ENCODE measurements around the genes PRLR and SPEF2.

- RRBS, result no CpG with 5 or more reads among the region's 7 CpGs
These were observed 53.7 kb downstream of the RAI14 start for GRCh38 chr5:34709727-34710418.

GRCh38 chr5:35194979-35196070 is 35.0 kb downstream of the PRLR start:
- RRBS, result no CpG with 5 or more reads among the region's 16 CpGs

DNA sequence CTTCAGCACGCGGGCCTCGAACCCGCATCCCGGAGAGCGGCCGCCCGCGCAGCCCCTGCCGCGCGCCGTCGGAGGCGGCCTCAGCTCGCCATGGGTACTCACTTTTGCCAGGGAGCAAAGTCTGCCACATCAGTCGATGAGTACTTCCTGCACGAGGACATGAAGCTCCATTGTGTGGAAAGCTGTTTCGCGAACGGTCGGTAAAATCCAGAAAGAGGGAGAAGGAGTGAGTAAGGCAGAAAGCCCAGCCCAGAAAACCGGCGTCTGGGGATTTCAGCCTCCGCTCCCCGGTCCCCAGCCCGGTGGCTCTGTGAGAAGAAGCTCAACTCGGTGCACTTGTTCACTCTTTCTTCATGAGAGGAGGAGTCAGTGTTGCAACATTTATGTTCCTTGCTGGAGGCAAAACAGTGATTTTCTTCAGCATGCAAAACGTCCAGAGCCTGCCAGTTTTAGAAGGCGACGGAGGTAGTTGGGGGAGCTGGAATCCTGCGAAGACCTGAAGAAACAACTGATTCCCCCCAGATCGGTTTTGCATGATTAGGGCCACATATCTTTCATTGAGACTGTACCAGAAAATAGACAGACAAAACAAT is at the start of gene PRLR:
PRLR (minus strand) TSS at position 322 of the 593 bp plus-strand sequence.
- RRBS, result 79% methylated on average over 5 of the region's 33 CpGs

DNA sequence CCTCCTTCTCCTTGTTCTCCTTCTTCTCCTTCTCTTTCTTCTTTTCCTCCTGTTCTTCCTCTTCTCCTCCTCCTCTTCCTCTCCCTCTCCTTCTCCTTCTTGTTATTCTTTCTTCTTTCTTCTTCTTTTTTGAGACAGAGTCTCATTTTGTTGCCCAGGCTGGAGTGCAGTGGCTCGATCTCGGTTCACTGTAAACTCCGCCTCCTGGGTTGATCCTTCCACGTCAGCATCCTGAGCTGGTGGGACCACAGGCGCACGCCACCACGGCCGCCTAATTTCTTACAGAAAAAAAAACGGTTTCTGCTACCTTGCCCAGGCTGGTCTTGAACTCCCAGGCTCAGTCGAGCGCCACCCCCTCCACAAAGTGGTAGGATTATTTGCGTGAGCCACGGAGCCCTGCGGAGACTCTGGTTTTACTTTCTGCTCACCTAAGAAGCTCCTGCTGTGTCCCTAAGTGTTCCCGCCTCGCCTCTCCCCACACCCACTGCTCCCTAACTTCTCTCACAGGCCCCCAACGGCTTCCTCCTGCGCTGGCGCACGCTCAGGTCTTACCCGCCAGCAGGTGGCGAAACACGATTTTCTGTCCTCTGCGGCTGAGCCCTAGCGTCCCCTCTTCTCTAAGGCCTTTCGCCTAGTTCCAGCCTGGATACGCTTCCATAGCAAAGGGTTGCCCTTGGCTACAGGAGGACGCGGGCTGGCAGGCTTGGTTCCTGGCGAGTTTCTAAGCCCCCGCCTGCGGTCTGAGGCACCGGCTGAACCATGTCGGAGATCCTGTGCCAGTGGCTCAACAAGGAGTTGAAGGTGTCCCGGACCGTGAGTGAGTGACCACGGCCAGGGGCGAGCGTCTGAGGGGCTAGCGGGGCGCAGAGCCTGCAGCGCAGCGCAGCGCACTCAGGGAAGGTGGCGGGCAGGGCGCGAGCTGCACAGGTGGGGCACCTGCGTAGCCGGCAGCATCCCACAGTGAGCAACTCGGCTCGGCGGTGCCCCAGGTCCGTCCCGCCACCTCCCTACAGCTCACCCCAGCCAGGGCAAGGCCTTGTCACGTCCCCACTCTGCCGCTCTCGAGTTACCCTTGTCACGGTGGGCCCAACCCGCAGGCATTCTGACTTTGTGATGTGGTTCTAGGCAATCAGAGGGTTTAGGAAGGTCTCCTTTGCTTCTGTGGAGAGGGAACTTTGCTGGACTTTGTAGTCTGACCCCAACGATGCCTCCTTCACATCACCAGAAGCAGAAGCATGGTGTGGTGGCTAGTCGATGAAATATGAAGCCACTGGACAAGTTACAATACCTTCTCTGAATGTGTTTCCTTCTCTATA is at the start of gene SPEF2:
SPEF2 (plus strand) TSS at position 625 of the 1,316 bp plus-strand sequence.
- RRBS, result 2% methylated on average over 3 of the region's 61 CpGs

- RRBS, result no CpG with 5 or more reads among the region's 3 CpGs
These were observed 39.9 kb upstream of the IL7R start for GRCh38 chr5:35816832-35817149.

DNA sequence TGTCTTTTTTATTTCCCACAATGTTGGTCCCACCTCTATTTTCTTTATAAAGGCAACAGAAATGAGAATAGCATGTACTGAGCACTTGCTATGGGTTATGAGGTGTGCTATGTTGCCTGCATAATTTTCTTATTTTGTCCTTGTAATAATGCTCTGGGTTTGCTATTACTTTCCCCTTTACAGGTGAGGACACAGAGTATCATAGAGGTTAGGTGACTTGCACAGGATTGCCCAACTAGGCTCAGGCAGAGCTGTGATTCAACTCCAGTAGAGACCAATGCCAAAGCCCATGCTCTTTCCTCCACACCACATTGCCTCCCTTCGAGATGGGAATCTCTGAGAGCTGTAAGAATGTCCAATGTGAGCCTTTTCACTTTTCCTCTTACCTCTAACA is 39.5 kb upstream of the IL7R start:
- RRBS, result no CpG with 5 or more reads among the region's 1 CpG

GRCh38 chr5:35858713-35859953 is 2.4 kb downstream of the IL7R start:
- RRBS, result no CpG with 5 or more reads among the region's 7 CpGs

GRCh38 chr5:36403993-36404701 is 102.4 kb upstream of the RANBP3L start:
- RRBS, result 60% methylated on average over 4 of the region's 8 CpGs

GRCh38 chr5:36606017-36606258 is 468 bp upstream of the SLC1A3 start:
- RRBS, result no CpG with 5 or more reads among the region's 6 CpGs

GRCh38 chr5:36618985-36619143 is 12.5 kb downstream of the SLC1A3 start:
- RRBS, result no CpG with 5 or more reads among the region's 2 CpGs

DNA sequence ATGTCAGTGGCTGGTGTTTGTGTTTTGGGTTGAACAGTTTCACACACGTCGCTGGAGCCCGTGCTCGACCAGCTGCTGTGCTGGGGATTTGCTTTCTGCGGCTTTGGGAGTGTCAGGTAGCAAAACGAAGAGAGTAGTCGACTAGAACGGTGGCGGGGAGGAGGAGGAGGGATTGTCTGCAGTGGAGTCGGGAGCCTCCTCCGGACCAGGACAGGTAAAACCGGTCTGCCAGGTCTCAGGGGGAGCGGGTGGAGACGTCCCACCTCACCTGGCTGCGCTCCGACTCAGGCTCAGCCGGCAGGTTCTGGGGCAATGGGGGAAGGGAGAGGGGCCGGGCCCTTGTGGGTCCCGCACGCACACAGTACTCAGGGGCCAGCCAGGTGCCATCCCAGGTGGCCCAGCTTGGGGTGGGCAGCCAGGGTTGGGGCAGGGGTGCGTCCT is 131.4 kb upstream of the NIPBL start:
- RRBS, result 85% methylated on average over 6 of the region's 21 CpGs

- RRBS, result no CpG with 5 or more reads among the region's 27 CpGs
These were observed 1.4 kb upstream of the NIPBL start for GRCh38 chr5:36874994-36875751.

GRCh38 chr5:37064616-37064914 is 184.6 kb downstream of the CPLANE1 start:
- RRBS, result no CpG with 5 or more reads among the region's 7 CpGs

DNA sequence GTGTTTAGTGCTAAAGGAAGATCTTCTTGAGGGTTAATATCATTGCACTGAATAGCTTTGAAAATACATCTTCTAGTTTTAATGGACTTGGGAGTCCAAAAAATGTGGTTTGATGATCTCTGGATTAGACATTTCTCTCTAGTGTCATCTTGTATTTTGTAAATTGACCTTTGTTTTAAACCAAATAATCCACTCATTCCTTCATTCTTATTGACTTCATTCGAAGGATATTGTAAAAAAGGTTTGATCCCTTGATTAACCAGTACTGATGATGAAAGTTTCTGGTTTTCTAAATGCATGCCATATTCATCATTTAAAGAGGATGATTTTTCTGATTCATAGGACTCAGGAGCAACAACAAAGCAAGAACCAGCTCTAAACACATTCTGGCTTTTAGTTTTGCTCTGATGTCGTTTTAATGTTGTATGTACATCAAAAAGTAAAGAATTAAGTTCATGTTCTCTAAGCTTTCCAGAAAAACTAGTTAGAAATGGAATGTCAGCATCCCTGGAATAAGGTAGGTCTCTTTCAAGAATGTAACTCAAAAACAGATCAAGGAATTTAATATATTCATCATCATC is 66.1 kb downstream of the CPLANE1 start:
- RRBS, result no CpG with 5 or more reads among the region's 2 CpGs

GRCh38 chr5:37837356-37838127 is 2.3 kb downstream of the GDNF start:
- RRBS, result 15% methylated on average over 16 of the region's 44 CpGs

GRCh38 chr5:38162536-38163024 is 95.8 kb upstream of the EGFLAM start:
- RRBS, result no CpG with 5 or more reads among the region's 6 CpGs

- RRBS, result no CpG with 5 or more reads among the region's 10 CpGs
These were observed 19.2 kb downstream of the LIFR start for GRCh38 chr5:38537051-38537835.

- RRBS, result no CpG with 5 or more reads among the region's 2 CpGs
These were observed 33.1 kb upstream of the LIFR start for GRCh38 chr5:38589531-38589956.

DNA sequence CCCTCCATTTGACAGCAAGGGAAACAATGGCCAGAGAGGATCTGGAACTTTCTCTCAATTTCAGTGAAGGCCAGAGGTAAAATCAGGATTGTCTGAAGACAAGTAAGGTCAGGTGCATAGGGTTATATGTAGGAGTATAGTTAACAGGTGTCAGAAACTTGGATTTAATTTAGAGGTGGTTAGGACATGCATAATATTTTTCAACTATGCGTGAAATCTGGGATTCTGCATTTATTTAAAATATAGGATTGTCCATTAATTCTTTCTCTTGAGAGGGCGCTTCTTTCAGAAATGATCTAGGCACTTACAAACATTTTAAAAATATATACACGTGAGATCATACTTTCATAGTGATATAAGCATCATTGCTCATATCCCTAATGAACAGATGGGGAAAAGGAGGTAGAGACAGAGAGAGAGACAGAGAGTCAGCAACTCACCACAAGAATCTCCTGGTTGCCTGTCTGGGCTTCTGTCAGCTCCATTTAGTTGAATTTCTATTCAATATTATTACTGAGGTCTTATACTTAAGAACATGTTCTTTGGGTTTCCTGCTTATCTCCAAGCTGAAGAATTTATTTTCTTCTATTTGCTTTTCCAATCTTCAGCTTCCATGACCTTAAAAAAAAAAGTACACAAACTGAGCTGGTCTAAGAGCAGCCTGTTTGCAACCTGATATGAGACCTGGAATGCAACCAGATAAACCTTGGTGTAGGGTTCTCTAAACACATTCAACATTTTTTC is 51.4 kb upstream of the LIFR start:
- RRBS, result no CpG with 5 or more reads among the region's 3 CpGs

DNA sequence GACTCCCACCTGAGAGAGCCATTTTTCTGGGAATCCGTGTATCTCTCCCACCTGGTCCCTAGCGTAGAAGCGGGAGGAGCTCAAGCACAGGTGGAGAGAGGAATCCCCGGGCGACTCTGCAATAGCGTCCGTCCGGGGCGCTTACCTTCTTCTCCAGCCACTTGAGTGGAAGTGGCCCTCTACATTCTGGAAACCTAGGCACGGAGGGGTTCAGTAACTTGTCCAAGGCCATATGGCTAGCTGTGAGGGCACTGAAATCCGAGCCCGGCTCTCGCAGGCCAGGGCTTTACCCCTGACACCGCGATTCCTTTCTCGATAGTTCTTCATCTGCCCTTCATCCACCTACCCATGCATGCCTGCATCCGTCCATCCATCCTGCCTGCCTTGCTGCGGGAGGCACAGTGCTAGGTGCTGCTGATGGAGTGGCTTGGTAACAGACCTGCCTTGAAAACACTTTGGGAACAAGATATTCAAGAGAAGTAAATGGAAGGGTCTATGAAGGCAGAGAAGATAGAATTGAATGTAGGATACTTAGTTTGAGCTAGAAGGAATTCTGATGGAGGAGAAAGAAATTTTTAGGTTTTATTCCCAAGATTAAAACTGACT is 897 bp downstream of the OSMR start:
- RRBS, result no CpG with 5 or more reads among the region's 18 CpGs

All from CMK (cell line).